HepG2 (cell line): Measurements from ENCODE around the genes LRP2BP and TLR3.

GRCh38 chr4:184978199-184978536 lies 40.1 kb upstream of the HELT start:
- RRBS, 2 experiments = no CpG with 5 or more reads among the region's 6 CpGs
CAGE:
- cytosol, long polyA minus RNA = no peak
- cytosol, long polyA plus RNA = no peak
- long polyA plus RNA = no peak
- nucleus, long polyA minus RNA = no peak
- nucleus, long polyA plus RNA = no peak

- RRBS, 2 experiments = no CpG with 5 or more reads among the region's 23 CpGs
CAGE:
- cytosol, long polyA minus RNA = no peak
- cytosol, long polyA plus RNA = no peak
- long polyA plus RNA = no peak
- nucleus, long polyA minus RNA = no peak
- nucleus, long polyA plus RNA = no peak
Measured at GRCh38 chr4:185005026-185005570, 13.2 kb upstream of the HELT start.

- RRBS, 2 experiments = no CpG with 5 or more reads among the region's 7 CpGs
CAGE:
- cytosol, long polyA minus RNA = no peak
- cytosol, long polyA plus RNA = no peak
- long polyA plus RNA = no peak
- nucleus, long polyA minus RNA = no peak
- nucleus, long polyA plus RNA = no peak
Measured at GRCh38 chr4:185110499-185110898, 32.6 kb upstream of the SLC25A4 start.

DNA sequence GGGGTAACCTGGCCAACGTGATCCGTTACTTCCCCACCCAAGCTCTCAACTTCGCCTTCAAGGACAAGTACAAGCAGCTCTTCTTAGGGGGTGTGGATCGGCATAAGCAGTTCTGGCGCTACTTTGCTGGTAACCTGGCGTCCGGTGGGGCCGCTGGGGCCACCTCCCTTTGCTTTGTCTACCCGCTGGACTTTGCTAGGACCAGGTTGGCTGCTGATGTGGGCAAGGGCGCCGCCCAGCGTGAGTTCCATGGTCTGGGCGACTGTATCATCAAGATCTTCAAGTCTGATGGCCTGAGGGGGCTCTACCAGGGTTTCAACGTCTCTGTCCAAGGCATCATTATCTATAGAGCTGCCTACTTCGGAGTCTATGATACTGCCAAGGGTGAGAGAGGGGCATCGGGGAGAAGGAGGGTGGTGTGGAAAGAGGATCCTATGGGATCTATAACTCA lies 1.8 kb downstream of the SLC25A4 start:
- RRBS, 2 experiments = no CpG with 5 or more reads among the region's 16 CpGs
CAGE:
- cytosol, long polyA minus RNA = no peak
- cytosol, long polyA plus RNA = no peak
- long polyA plus RNA = no peak
- nucleus, long polyA minus RNA = no peak
- nucleus, long polyA plus RNA = no peak

GRCh38 chr4:185148625-185148877 lies 5.5 kb downstream of the SLC25A4 start:
- RRBS, 2 experiments = no CpG with 5 or more reads among the region's 2 CpGs
CAGE:
- cytosol, long polyA minus RNA = no peak
- cytosol, long polyA plus RNA = no peak
- long polyA plus RNA = no peak
- nucleus, long polyA minus RNA = no peak
- nucleus, long polyA plus RNA = no peak

- RRBS, 2 experiments = under 1 to 3% methylated on average over 16 of the region's 30 CpGs
CAGE:
- cytosol, long polyA minus RNA = no peak
- cytosol, long polyA plus RNA = no peak
- long polyA plus RNA = no peak
- nucleus, long polyA minus RNA = no peak
- nucleus, long polyA plus RNA = no peak
Measured at GRCh38 chr4:185395686-185396143, at the start of gene LRP2BP. Gene LRP2BP (minus strand): TSS chr4:185395924.

- RRBS, 2 experiments = no CpG with 5 or more reads among the region's 3 CpGs
CAGE:
- cytosol, long polyA minus RNA = no peak
- cytosol, long polyA plus RNA = no peak
- long polyA plus RNA = no peak
- nucleus, long polyA minus RNA = no peak
- nucleus, long polyA plus RNA = no peak
Measured at GRCh38 chr4:185424802-185425129, 998 bp downstream of the UFSP2 start.

DNA sequence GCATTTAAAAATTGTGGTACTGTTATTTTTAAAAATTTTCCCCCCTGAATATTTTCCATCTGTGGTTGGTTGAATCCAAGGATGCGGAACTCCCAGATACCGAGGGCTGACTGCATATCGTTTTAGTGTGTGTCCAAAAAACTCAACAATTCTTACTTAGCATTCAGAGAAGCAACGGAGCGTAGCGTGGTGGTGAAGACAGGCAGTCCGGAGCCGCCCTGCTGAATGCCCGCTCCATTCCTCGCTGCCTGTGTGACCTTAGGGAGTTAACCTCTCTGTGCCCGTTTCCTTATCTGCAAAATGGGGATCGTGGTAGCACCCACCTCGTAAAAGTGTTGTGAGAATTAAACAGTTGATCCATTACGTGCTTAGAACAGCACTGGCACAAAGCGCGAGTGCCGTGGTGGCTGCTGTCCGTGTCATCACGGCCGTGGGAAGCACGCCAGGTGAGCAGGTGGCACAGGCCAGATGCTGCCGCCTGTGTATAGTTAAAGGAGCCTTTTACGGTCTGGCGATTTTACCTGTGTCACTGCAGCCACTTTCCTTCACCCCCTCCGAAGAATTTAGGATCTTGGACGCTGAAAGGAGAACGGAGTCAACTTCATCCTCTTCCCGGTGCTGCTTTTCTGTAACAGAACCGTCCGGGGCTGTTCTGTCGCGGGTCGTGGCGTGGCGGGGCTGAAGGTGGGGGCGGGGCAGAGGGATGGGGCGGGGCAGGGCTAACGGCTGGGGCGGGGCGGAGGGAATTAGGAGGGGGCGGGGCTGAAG lies 925 bp downstream of the CCDC110 start:
- RRBS, 2 experiments = no CpG with 5 or more reads among the region's 41 CpGs
CAGE:
- cytosol, long polyA minus RNA = no peak
- cytosol, long polyA plus RNA = no peak
- long polyA plus RNA = no peak
- nucleus, long polyA minus RNA = no peak
- nucleus, long polyA plus RNA = no peak

DNA sequence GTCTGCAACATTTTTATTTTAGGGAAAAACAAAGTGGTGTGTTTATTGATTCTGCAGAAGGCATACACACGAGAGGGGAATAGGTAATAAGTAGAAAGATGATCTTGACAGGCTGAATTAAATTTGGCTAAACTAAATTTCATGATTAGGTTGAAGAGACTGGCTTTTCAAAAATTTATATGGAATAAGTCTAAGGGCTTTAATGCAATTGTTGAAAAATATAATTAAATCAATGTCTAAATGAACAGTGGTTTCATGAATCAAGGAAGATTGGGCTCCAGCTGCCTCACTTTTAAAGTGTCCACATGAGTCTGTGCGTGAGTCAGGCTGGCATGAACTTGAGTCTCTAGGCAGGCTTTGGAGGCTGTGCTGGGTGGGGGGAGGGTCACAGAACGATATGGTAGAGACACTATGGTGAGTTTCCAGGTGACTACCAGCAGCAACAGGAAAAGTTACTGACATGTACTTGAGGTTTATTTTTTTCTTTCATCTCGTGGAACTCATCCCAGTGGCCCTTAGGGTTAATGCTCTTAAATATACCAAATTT lies 111.9 kb downstream of the SORBS2 start:
- RRBS, 2 experiments = no CpG with 5 or more reads among the region's 4 CpGs
CAGE:
- cytosol, long polyA minus RNA = no peak
- cytosol, long polyA plus RNA = no peak
- long polyA plus RNA = no peak
- nucleus, long polyA minus RNA = no peak
- nucleus, long polyA plus RNA = no peak

DNA sequence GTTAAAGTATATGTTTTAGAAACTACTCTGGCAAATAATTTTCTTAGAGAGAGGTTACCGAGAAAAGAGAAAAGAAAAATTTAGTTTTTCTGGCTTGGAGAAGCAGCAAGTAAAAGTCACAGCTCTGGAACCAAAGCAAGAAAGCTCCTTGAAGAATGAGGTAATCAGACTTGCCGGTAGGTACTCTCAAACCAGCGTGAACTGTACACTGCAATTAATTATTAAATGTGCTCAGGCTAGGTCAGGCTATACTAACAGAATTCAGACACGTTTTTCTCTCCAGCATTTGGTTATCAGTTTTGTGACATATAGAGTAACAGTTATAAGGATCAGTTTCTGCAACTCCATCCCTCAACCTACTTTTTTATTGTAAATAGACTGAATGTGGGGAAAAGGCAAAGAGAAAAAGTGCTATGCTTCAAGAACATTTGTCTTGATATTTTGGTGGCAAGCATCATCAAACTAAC lies 92.8 kb downstream of the SORBS2 start:
- RRBS, 2 experiments = no CpG with 5 or more reads among the region's 4 CpGs
CAGE:
- cytosol, long polyA minus RNA = no peak
- cytosol, long polyA plus RNA = no peak
- long polyA plus RNA = no peak
- nucleus, long polyA minus RNA = no peak
- nucleus, long polyA plus RNA = no peak

DNA sequence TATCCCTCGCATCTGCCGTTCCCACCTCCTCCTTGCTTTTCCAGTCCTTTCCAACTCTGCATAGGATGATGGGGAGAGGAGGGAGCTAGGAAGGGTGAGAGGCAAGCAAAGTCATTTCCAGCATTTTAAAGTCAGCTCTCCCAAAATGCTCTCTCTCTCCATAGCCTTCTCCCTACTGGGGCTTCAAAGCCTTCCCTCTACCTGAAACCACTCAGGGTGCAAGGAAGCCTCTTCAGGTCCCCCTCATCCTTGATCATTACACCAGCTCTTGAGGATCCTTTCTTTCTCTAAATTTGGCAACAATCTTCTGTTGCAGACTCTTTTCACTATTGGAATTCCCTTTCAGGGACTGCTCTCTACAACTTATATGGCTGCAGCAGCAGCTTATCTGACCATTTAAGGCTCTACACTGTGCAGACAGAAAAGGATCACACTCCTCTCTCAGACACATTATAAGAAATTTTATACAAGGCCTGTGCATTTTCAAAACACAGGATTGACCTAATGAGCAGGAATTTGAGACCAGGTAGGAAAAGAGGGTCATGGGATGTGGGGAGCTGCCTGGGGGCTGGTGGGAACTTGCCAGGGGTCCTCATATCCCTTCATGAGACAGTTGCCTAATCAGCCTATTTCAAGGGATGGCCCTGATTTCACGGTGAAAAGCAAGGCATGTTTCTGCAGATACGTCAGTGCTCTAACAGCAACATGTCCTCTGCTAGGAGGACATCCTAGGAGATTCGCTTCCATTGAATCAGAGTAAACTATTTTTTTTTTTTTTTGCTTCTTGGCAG lies 77.2 kb downstream of the SORBS2 start:
- RRBS, 2 experiments = no CpG with 5 or more reads among the region's 5 CpGs
CAGE:
- cytosol, long polyA minus RNA = no peak
- cytosol, long polyA plus RNA = no peak
- long polyA plus RNA = no peak
- nucleus, long polyA minus RNA = no peak
- nucleus, long polyA plus RNA = no peak

- RRBS, 2 experiments = no CpG with 5 or more reads among the region's 8 CpGs
CAGE:
- cytosol, long polyA minus RNA = no peak
- cytosol, long polyA plus RNA = no peak
- long polyA plus RNA = no peak
- nucleus, long polyA minus RNA = no peak
- nucleus, long polyA plus RNA = no peak
Measured at GRCh38 chr4:185742674-185743148, 69.3 kb downstream of the SORBS2 start.

- RRBS, 2 experiments = no CpG with 5 or more reads among the region's 5 CpGs
CAGE:
- cytosol, long polyA minus RNA = no peak
- cytosol, long polyA plus RNA = no peak
- long polyA plus RNA = no peak
- nucleus, long polyA minus RNA = no peak
- nucleus, long polyA plus RNA = no peak
Measured at GRCh38 chr4:185774340-185774705, 37.7 kb downstream of the SORBS2 start.

DNA sequence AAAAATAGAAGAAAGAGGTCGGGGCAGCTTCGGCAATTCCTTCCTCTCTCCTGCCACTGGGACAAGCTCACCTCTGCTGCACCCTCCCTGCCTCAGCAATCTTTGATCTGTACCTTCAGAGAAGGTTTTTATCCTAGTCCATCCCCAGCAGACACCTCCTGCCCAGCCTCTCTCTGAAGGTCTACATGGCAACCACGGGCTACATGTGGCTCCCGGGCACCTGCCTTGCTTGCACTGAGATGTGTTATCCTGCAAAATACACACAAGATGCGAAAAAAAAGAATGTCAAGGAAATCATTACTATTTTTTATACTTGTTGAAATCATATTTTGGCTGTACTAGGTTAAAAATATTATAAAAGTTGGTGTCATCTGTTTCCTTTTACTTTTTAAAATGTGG lies 16.7 kb downstream of the SORBS2 start:
- RRBS, 2 experiments = no CpG with 5 or more reads among the region's 5 CpGs
CAGE:
- cytosol, long polyA minus RNA = no peak
- cytosol, long polyA plus RNA = no peak
- long polyA plus RNA = no peak
- nucleus, long polyA minus RNA = no peak
- nucleus, long polyA plus RNA = no peak

DNA sequence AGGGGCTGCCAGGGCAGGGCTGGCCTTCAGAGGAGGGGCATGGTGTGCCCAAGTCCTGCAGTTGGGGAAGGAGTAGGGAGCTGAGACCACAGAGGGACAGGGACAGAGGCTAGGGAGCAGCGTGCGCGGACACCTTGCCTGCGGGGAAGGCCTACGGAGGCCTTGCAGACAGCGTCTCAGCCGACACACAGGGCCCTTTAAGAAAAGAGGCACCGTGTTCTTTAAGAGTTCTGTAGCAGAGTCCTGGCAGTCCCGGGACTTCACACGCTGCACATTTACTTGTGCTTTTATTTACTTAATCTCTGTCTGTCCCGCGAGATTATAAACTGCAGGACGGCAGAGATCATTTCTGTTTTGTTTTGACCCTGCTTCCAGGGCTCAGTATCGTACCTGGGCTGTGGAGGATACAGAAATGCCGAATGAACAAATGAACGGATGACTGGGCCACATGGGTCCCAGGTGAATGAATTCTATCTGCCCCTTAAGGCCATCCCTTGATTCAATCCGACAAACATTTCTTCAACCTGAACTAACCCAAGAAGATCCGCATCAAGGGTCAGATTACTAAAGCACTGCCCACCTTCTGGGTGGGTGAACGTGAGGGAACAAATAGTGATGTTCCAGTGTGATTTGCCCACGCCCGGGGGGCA lies 8.6 kb upstream of the SORBS2 start:
- RRBS, 2 experiments = no CpG with 5 or more reads among the region's 21 CpGs
CAGE:
- cytosol, long polyA minus RNA = no peak
- cytosol, long polyA plus RNA = no peak
- long polyA plus RNA = no peak
- nucleus, long polyA minus RNA = no peak
- nucleus, long polyA plus RNA = no peak

- RRBS, 2 experiments = no CpG with 5 or more reads among the region's 19 CpGs
CAGE:
- cytosol, long polyA minus RNA = no peak
- cytosol, long polyA plus RNA = no peak
- long polyA plus RNA = no peak
- nucleus, long polyA minus RNA = no peak
- nucleus, long polyA plus RNA = no peak
Measured at GRCh38 chr4:185838475-185839667, 26.9 kb upstream of the SORBS2 start.

GRCh38 chr4:185839690-185840192 lies 27.7 kb upstream of the SORBS2 start:
- RRBS, 2 experiments = no CpG with 5 or more reads among the region's 6 CpGs
CAGE:
- cytosol, long polyA minus RNA = no peak
- cytosol, long polyA plus RNA = no peak
- long polyA plus RNA = no peak
- nucleus, long polyA minus RNA = no peak
- nucleus, long polyA plus RNA = no peak

GRCh38 chr4:185870349-185870928 lies 58.4 kb upstream of the SORBS2 start:
- RRBS, 2 experiments = 73 to 75% methylated on average over 4 of the region's 15 CpGs
CAGE:
- cytosol, long polyA minus RNA = no peak
- cytosol, long polyA plus RNA = no peak
- long polyA plus RNA = no peak
- nucleus, long polyA minus RNA = no peak
- nucleus, long polyA plus RNA = no peak

- RRBS, 2 experiments = no CpG with 5 or more reads among the region's 13 CpGs
CAGE:
- cytosol, long polyA minus RNA = no peak
- cytosol, long polyA plus RNA = no peak
- long polyA plus RNA = no peak
- nucleus, long polyA minus RNA = no peak
- nucleus, long polyA plus RNA = no peak
Measured at GRCh38 chr4:186068401-186069395, at the start of gene TLR3. Gene TLR3 (plus strand): TSS chr4:186069156.

DNA sequence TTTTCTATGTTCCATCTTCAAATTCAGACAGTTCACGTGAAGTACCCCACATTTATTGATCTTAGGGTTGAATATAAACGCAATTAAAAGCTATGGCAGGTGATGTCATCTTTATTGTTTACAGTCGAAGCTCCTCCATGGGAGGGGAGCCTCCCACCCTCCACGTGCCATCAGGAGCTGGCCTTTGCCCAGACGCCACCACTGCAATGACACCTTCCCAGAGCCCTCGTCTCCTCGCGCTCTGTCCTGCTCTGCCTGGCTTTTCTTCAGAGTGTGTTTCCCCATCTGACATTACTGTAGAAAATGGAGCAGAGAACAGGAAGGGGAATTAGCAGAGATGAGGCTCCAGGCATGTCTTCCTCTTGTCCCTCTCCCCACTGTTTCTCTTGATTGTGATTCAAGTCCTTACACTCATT lies 18.8 kb upstream of the CYP4V2 start:
- RRBS, 2 experiments = no CpG with 5 or more reads among the region's 8 CpGs
CAGE:
- cytosol, long polyA minus RNA = no peak
- cytosol, long polyA plus RNA = no peak
- long polyA plus RNA = no peak
- nucleus, long polyA minus RNA = no peak
- nucleus, long polyA plus RNA = no peak